Daoy (cell line): ENCODE measurements around the gene SKOR2.

GRCh38 chr18:46096721-46097067 is 1.4 kb downstream of the ATP5F1A start:
- RAMPAGE, long total RNA = no peak

GRCh38 chr18:46174437-46175257 is 813 bp downstream of the C18orf25 start:
- RAMPAGE, long total RNA = no peak

GRCh38 chr18:46262904-46263260 is 70.9 kb upstream of the RNF165 start:
- RAMPAGE, long total RNA = no peak

DNA sequence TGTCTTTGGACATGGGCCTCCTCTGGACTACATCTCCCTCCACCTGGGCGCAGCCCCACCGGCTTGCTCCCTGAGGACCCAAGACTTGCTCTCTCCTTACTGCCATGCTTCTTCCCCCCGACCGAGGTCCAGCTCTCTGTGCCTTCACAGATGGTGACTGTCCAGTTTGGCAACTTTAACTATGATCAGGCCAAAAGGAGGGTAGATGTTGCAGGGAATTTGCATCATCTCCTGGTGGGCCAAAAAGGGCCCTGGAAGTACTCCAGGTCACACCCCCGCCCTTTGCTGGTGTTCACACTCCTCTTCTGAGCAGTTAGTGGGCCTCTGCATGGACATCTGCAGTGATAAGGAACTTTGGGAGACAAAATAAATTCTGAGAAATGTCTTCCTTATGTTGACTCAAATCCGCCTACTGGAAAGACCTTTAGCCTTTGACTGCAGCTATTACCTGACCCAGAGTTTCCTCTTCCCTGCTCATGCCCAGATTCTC is 88.7 kb downstream of the RNF165 start:
- RAMPAGE, long total RNA = no peak

GRCh38 chr18:46823219-46823835 is 66.5 kb upstream of the ST8SIA5 start:
- RAMPAGE, long total RNA = no peak

GRCh38 chr18:46945909-46946353 is 28.5 kb downstream of the KATNAL2 start:
- RAMPAGE, long total RNA = no peak

DNA sequence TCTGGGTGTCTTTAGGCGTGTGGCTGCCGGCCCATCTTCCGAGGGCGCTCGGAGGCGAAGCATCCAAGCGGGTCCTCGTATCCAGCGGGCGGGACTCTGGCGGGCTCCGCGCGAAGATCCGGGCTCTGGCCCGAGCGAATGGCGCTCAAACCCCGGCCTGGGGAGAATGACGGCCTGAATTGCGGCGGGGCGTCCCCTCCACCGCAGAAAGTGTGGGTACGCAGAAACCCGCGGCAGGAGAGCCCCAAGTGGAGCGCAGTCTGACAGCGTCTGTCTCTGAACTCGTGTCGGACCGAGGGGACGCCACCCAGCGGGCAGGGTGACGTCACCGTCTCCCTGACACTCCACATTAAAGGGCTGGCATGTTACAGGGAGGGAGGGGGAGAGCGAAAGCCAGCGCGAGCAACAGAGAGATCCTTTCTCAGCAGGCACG is at the start of gene SKOR2:
SKOR2 (minus strand) TSS at position 278 of the 433 bp plus-strand sequence.
- RAMPAGE, long total RNA = no peak

DNA sequence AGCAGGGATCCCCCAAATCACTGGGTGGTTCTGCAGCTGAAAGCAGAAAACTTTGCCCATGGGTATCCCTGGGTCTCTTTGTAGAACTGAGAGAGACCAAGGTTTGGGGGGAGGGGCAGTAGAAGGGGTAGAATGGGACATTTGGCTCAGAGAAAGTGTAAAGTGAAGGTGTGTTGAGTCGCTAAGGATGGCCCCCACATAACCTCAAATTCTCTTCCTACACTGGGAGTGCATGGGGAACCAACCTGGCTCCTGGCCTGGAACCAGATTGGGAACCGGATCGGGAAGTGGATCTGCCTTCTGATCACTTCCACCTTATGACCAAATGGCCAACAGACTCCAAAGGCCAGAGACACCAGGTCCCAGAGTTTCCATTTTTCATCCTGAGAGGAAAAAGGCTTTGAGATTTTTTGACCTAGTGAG is 171.6 kb upstream of the SKOR2 start:
- RAMPAGE, long total RNA = no peak

- RAMPAGE, long total RNA = no peak
These were observed 181.4 kb downstream of the SMAD2 start for GRCh38 chr18:47749061-47749525.

GRCh38 chr18:47756360-47756787 is 174.1 kb downstream of the SMAD2 start:
- RAMPAGE, long total RNA = no peak

DNA sequence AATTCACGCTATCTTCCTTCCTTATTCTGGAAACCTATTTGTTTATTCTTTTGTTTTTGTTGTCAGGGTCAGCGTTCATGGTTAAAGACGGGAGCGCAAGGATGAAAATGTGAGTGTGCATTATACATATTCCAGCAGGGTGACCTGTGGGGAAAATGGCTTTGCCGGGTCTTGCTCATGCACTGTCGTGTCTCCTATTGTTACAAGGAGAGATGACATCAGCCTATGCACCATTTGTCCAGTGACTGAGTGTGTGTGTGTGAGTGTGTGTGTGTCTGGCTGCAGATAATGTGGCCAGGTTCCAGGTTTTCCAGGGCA is 92.7 kb upstream of the SMAD2 start:
- RAMPAGE, long total RNA = no peak

DNA sequence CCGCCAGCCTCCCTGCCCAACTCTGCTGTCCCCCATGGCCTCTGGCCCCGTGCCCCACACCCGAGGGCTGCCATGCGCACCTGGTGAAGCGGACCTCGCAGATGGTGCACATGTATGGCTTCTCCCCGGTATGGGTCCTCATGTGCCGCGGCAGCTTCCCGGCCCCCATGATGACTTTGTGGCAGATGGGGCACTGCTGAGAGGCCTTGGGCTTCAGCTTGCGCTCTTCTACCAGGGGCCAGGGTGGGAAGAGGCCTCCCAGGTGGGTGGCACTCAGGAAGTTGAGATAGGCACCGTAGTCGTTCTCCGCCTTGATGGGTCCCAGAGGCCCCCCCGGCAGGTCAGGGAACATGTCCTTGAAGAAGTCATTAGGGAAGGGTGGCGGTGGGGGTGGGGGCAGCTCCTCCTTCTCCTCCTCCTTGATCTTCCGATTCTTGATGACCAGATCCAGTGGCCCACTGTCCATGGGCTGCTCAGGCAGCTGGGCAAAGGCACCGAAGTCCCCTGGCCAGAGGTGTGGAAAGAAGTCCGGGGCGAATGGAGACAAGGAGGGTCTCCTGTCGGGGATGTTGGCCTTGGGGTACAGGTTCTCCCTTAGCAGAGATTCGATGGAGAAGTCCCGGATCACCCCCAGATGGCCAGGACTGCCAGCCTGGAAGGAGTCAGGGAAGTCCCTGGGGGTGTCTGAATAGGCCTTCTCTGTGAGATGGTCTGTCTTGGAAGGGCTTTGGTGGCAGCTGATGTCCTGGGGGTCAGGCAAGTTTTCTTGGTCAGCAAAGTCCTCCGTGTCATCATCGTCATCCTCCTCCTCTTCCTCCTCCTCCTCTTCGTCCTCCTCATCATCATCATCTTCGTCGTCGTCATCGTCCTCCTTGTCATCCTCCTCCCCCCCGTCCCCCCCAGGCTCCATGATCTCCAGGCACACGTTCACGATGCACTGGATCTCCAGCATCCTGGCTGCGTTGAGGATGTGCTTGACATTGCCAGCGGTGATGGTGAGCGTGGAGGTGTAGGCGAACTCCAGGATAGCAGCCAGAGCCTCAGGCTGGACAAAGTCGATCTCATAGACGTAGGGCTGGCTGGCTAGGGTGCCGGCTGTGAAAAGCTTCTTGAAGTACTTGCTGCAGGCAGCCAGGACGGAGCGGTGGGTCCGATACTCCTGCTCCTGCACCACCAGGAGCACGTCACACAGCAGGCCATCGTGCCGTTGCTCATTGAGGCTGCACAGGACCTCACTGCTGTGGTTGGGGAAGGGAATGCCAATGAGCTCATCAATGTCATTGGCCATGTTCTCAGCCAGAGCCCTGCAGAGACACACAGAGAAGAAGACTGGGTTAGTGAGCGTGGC is 109.8 kb upstream of the SMAD2 start:
- RAMPAGE, long total RNA = no peak

GRCh38 chr18:48236591-48236953 is 172.6 kb downstream of the ZBTB7C start:
- RAMPAGE, long total RNA = no peak

- RAMPAGE, long total RNA = no peak
These were observed 32.5 kb upstream of the ZBTB7C start for GRCh38 chr18:48441675-48442127.

GRCh38 chr18:48455570-48456768 is 46.8 kb upstream of the ZBTB7C start:
- RAMPAGE, long total RNA = no peak

DNA sequence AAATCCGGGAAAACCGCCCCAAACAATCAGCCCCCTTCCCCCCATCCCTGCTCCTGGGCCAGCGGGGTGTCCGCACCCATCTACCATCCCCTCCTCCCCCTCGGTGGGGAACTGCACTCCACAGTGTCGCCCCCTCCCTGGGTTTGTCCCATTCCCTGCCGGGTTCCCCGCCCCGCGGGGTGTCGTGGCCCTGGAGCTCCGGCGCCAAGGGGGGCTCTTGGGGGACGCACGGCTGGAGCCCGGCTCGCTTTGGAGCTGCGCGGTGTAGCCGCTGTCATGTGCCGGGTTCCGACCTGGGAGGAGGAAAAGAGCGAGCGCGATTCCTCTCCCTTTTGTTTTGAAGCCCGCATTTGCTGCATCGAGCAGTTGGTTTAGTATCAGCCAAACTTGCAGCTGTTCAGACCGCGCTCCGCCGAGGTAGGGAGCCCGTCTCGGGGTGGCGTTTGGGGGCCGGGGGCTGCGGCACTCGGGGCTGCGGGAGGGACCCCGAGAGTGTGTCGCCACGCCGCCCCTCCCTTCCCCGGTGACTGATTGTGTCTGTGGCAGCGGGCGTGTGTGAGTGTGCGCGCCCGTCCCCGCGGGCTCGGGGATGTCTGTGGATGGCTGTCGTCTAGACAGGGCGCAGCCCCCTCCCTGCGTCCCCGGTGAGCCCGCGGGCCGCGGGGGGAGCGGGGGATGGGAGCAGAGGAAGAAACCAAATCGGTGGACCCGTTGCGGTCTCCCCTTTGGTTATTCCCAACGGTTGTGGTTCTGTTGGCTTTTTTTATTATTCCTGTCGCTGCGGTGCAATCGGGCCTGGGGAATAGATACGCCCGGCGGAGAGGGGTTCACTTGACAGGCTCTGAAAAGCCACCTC is 812 bp downstream of the CTIF start:
- RAMPAGE, long total RNA = no peak

- RAMPAGE, long total RNA = no peak
These were observed 7.5 kb downstream of the CTIF start for GRCh38 chr18:48546078-48546883.

DNA sequence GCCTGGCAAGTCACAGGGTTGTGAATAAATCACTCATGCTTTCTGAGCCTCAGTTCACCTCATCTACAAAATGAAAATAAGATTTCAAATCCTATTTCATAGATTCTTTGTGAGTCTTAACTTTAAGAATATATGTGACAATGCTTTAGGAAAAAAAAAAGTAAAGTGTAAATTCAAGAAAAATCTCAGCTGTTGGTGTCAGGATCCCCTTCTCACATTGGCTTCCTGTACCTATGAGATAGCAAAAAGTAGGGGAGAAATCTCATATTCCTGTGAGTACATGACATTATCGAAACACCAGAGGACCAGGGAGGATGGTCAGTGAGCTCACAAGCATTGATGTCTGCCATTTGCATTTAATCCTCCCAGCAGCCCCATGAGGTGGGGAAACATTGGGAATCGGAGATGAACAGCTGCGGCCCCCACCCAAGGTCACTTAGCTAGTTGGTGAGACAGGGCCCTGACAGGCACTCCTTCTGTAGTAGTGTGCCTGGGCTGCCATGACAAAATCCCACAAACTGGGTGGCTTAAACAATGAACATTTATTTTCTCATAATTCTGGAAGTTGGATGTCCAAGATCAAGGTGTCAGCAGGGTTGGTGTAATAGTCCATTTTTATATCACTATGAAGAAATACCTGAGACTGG is 29.3 kb downstream of the CTIF start:
- RAMPAGE, long total RNA = no peak

GRCh38 chr18:48575460-48576755 is 37.1 kb downstream of the CTIF start:
- RAMPAGE, long total RNA = no peak

DNA sequence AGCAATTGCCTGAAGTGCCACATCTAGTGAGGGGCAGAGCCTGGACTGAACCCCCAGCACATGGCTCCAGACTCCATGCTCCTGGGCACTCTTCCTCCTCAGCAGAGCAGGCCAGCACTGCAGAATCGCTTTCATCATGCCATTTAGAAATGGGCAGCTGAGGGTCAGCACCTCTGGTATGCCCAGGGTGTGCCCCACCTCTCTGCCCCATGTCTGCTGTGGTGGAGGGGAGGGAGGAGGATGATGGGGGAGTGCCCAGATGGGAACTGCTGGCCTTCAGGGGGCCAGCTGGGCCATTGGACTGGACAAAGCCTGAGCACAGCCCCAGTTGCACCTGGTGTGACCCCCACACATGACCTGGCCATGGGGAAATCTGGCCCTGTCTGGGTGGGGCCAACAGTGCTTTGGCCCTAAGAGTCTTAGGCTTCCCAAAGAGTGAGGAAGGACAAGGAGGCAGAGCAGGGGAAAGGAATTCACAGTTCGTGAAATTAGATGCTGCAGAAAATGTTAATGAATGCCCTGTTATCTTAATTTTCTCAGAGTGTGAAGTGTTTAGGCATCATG is 44.1 kb downstream of the CTIF start:
- RAMPAGE, long total RNA = no peak